Stomach (tissue), 7 donors: ENCODE measurements around a stretch of chr5.

GRCh38 chr5:88672648-88673186 lies 210.3 kb downstream of the MEF2C start:
- PRO-cap: no peak
- RAMPAGE, long total RNA, 5 experiments: no peak in any of the 5 experiments
- RRBS: 31% methylated on average over 7 of the region's 37 CpGs

- PRO-cap: bidirectional peak, plus-strand start at chr5:88889450, minus-strand start at chr5:88889336
- RAMPAGE, long total RNA, 5 experiments: start-site peak on the plus strand in 3 of 5 experiments, at chr5:88889304-88889545 at its widest, 8 to 15 reads per replicate
- RRBS: 27% methylated on average over 8 of the region's 35 CpGs
Observed at GRCh38 chr5:88888846-88889624, 6.1 kb upstream of the MEF2C start.

DNA sequence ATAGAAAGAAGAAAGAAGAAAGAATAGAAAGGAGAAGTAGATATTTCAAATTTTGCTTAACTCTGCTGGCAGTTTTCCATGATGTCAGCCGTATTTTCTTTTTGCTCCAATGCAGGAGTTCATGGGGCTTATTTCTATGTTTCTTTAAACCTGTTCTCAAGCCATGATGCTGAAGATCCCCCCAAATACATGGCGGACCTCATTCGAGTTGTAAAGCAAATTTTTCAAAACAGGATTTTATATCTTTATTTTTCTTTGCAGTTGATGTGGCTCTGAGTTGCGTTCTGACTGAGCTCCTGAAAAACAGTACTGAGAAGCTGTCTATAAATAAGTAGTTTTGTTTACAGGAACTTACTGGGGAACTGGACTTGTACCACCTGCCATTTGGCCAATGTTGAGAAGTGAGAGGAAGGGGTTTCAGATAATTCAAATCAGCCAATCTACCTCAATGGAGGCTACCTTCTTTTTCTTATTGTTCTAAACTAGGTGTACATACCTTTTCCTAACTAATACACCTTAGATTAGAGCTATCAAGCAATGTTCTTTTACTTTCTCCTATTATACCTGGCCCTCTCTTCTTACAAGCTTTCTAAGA lies 418.6 kb upstream of the MEF2C start:
- PRO-cap: unidirectional peak, minus-strand start at position 298 of the sequence
- RAMPAGE, long total RNA, 5 experiments: no peak in any of the 5 experiments
- RRBS: no CpG with 5 or more reads among the region's 4 CpGs

GRCh38 chr5:90642432-90642835 lies 83.8 kb downstream of the ADGRV1 start:
- PRO-cap: no peak
- RAMPAGE, long total RNA, 5 experiments: no peak in any of the 5 experiments
- RRBS: no CpG with 5 or more reads among the region's 5 CpGs

GRCh38 chr5:90658436-90658948 lies 99.9 kb downstream of the ADGRV1 start:
- PRO-cap: no peak
- RAMPAGE, long total RNA, 5 experiments: no peak in any of the 5 experiments
- RRBS: no CpG with 5 or more reads among the region's 4 CpGs

GRCh38 chr5:90915528-90915842 lies 356.9 kb downstream of the ADGRV1 start:
- PRO-cap: no peak
- RAMPAGE, long total RNA, 5 experiments: no peak in any of the 5 experiments
- RRBS: no CpG with 5 or more reads among the region's 3 CpGs

- PRO-cap: no peak
- RAMPAGE, long total RNA, 5 experiments: no peak in any of the 5 experiments
- RRBS: no CpG with 5 or more reads among the region's 4 CpGs
Observed at GRCh38 chr5:90956416-90956957, 397.9 kb downstream of the ADGRV1 start.

- PRO-cap: no peak
- RAMPAGE, long total RNA, 5 experiments: no peak in any of the 5 experiments
- RRBS: no CpG with 5 or more reads among the region's 2 CpGs
Observed at GRCh38 chr5:90967226-90967806, 408.7 kb downstream of the ADGRV1 start.

GRCh38 chr5:91194838-91195175 lies 188.3 kb downstream of the ARRDC3 start:
- PRO-cap: no peak
- RAMPAGE, long total RNA, 5 experiments: no peak in any of the 5 experiments
- RRBS: no CpG with 5 or more reads among the region's 2 CpGs

DNA sequence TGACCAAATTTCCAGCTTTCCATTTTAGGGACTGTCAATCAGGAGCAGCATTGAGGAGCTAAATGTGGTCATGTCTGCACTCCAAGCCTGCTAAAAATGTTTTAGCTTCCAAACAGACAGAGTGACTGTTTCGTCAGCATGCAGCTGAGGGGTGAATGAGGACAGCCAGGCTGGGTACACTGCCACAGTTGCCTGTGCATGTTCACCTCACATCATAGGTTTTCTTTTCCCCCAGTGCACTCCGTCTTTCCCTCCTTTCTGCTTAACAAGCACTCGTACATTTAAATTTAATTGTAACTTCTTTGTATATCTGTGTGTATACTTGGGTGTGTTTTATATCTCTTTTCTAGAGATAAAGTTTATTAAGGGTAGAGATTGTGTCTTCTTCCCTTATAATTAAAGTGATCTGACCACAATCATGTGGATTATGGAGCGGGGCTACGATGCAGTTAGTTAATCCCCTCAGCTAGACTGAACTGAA lies 138.0 kb downstream of the ARRDC3 start:
- PRO-cap: no peak
- RAMPAGE, long total RNA, 5 experiments: no peak in any of the 5 experiments
- RRBS: no CpG with 5 or more reads among the region's 5 CpGs

- PRO-cap: unidirectional peak, minus-strand start at chr5:91307210
- RAMPAGE, long total RNA, 5 experiments: no peak in any of the 5 experiments
- RRBS: no CpG with 5 or more reads among the region's 4 CpGs
Observed at GRCh38 chr5:91306933-91307417, 76.1 kb downstream of the ARRDC3 start.

DNA sequence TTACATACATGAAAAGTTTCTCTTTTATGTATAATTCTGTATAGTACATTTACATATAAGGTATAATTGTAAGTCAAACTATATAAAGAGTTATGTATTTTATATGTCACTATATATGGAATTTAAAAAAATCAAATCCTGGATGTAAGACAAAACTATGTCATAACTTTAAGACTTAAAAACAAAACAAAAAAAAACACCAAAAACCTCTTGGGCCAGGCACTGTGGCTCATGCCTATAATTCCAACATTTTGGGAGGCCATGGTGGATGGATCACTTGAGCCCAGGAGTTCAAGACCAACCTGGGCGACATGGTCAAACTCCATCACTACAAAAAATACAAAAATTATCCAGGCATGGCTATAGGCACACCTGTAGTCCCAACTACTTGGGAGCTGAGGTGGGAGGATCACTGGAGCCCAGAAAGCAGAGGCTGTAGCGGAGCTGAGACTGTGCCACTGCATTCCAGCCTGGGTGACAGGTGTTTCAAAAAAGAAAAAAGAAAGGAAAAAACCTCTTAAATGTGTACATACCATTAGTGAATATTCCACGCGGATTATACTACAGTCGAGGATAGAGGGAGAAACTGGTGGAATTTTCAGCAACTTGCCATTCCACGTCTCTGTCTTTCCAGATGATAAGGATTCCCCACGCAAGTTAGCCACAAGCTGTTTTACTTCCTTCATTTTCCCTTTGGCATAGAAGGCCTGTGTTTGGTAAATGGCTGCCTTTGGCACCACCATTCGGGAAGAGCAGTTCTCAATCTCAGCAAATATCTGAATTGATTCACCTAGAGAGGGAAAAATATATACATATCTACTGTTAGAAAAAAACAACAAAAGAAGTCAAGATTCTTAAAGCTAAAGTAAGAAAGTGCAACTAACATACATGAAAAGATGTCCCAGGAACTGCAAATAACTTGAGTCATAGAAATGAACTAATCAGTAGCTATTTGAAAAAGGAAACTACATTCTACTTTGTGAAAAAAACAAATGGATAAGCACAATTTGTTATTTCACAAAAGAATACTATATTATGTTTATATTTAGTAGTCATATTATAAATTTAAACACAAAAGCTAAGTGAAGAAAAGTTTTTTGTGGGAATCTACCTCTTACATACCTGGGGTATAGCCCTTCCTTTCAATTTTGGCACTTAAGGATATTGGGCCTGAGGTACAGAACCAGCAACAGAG lies 8.3 kb downstream of the ARRDC3 start:
- PRO-cap: no peak
- RAMPAGE, long total RNA, 5 experiments: no peak in any of the 5 experiments
- RRBS: no CpG with 5 or more reads among the region's 8 CpGs

GRCh38 chr5:91383865-91384135 lies 683 bp upstream of the ARRDC3 start:
- PRO-cap: no peak
- RAMPAGE, long total RNA, 5 experiments: no peak in any of the 5 experiments
- RRBS: no CpG with 5 or more reads among the region's 5 CpGs

DNA sequence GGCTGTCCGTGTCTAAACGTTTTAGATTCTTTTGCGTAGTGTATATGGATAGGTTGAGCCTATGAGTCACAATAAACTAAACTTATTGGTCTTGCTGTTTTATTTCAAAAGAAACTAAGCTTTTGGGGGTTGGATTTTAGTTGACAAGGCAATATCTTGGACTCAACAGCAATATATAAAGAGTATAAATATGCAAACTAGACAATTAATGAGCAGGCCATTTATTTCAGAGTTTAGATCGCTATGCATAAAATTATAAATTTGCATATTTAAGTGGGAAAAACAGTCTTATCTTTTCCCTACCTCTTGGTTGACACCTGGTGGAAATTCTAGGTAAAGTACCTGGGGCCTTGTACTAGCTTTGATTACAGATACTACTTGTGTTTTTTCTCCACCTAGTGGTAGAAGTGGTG lies 1.6 kb upstream of the ARRDC3 start:
- PRO-cap: no peak
- RAMPAGE, long total RNA, 5 experiments: no peak in any of the 5 experiments
- RRBS: no CpG with 5 or more reads among the region's 4 CpGs

DNA sequence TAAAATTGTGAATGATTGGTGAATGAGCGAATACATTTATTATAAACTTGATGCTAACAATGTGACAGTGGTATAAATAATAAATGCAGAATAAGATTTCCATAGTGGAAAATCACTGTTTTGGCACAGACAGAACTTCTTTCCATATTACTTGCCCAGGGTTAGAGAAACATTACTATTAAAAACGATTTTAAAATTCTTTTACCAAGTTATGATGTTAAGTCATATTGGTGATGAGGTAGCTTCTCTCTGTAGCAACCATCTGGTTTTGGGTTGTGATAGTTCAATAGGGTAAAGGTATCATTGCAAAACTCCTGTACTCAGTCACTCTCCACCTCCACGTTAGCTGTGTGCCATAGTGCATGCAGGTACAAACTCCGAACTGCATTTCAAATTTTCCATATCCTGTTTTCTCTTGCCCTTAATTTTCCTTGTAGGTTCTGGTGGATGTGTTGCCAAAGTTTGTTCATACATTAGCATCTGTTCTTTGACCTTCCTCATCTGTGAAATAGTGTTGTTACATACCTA lies 53.0 kb upstream of the ARRDC3 start:
- PRO-cap: no peak
- RAMPAGE, long total RNA, 5 experiments: no peak in any of the 5 experiments
- RRBS: no CpG with 5 or more reads among the region's 4 CpGs

DNA sequence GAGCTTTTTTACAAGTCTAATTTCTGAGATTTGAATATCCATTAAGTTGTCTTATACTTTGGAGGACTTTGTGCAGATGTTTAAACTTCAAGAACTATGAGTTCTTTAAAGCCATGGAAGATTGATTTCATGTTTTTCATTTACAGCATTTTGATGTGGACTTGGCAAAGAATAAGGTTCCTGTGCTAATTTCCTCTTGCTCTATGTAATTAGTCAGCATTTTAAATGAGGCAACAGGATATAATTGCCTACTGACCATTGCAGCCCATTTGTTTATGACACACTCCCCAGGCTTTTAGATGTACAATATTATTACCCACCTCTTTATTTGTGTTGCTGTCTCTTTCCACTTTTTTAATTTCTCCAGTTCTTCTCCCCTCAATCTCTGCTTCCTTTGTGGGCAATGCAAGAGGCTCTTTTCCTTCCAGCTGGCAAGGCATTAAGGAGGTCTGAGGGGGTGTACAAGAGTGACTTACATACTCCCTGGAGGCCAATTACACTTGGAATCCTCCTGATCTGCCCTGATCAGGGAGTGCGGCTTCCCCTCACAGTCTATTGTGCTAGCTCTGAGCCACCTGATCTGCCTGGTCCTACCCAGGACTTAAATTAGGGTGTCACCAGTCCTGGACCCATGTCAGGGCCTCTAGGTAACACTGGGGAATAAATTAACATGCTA lies 420.8 kb upstream of the NR2F1 start:
- PRO-cap: no peak
- RAMPAGE, long total RNA, 5 experiments: no peak in any of the 5 experiments
- RRBS: no CpG with 5 or more reads among the region's 1 CpG

DNA sequence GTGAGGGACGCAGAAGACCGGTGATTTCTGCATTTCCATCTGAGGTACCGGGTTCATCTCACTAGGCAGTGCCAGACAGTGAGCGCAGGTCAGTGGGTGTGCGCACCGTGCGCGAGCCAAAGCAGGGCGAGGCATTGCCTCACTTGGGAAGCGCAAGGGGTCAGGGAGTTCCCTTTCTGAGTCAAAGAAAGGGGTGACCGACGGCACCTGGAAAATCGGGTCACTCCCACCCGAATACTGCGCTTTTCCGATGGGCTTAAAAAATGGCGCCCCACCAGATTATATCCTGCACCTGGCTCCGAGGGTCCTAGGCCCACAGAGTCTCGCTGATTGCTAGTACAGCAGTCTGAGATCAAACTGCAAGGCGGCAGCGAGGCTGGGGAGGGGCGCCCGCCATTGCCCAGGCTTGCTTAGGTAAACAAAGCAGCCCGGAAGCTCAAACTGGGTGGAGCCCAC lies 369.8 kb upstream of the NR2F1 start:
- PRO-cap: no peak
- RAMPAGE, long total RNA, 5 experiments: no peak in any of the 5 experiments
- RRBS: no CpG with 5 or more reads among the region's 24 CpGs

GRCh38 chr5:93240409-93240931 lies 342.6 kb upstream of the NR2F1 start:
- PRO-cap: no peak
- RAMPAGE, long total RNA, 5 experiments: no peak in any of the 5 experiments
- RRBS: no CpG with 5 or more reads among the region's 3 CpGs

DNA sequence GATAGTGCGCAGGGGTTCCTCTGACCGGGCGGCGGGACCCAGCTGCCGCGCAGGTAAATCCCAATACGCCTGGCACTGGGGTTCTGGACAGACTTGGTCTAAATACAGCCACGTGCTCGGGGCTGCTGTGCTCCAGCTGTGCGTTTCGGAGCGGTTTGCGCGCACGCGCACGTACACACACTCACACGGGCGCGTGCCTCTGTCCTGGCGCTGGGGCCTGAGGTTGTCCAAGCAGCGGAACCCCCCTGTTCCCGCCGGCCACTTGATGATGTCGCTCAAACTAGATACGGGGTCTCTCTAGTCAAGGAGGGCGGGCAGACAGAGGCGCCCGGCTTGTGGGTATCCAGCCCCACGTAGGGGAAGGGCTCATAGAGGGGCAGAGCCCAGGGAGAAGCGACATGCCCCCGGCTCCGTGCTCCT lies 11.0 kb upstream of the NR2F1 start:
- PRO-cap: no peak
- RAMPAGE, long total RNA, 5 experiments: no peak in any of the 5 experiments
- RRBS: 20% methylated on average over 9 of the region's 33 CpGs

- PRO-cap: bidirectional peak, plus-strand start at chr5:93579242, minus-strand start at chr5:93579099
- RAMPAGE, long total RNA, 5 experiments: no peak in any of the 5 experiments
- RRBS: 16% methylated on average over 8 of the region's 25 CpGs
Observed at GRCh38 chr5:93578920-93579400, 4.1 kb upstream of the NR2F1 start.